Daoy (cell line): ENCODE data around the genes MPZL3, UPK2, CBL and RNF26.

- RAMPAGE, long total RNA, result no peak
Observed at GRCh38 chr11:118100796-118101181, 14.0 kb upstream of the SMIM35 start.

- RAMPAGE, long total RNA, result no peak
Observed at GRCh38 chr11:118126433-118126755, 26.2 kb downstream of the SCN4B start.

- RAMPAGE, long total RNA, result no peak
Observed at GRCh38 chr11:118213672-118214332, 11.0 kb downstream of the JAML start.

GRCh38 chr11:118251675-118252609, at the start of gene MPZL3:
Gene MPZL3 (minus strand): TSS chr11:118252365.
- RAMPAGE, long total RNA, result start-site peak on the minus strand at chr11:118252300-118252371, 71 and 34 reads in 2 replicates

DNA sequence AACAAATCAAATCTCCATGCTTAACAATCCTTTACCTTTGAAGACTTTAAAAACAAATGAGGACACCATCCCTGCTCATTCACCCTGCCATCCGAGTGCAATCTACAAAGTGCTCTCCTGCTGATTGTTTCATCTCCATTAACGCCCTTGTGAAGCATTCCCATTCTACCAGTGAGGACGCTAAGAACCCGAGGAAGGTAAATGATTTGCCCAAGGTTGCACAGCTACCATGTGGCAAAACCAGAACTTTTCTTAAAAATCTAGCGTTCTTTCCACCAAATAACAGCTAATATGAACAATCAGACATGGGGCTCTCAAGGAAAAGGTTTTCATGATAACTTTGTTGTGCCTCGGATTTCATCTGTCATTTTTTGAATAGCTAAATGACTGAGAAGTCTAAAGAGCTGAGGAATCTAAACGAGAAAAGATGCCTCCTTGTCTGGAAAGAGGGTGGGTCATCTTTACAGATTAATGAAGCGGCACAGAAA, 745 bp upstream of the MPZL2 start:
- RAMPAGE, long total RNA, result no peak

GRCh38 chr11:118523601-118524866, 3.2 kb upstream of the TTC36 start:
- RAMPAGE, long total RNA, result no peak

- RAMPAGE, long total RNA, result no peak
Observed at GRCh38 chr11:118571549-118572140, 564 bp upstream of the ARCN1 start.

- RAMPAGE, long total RNA, result no peak
Observed at GRCh38 chr11:118622839-118623434, 15.5 kb downstream of the PHLDB1 start.

GRCh38 chr11:118791567-118792085, 662 bp upstream of the DDX6 start:
- RAMPAGE, long total RNA, result no peak

- RAMPAGE, long total RNA, result no peak
Observed at GRCh38 chr11:118820342-118820864, 29.4 kb upstream of the DDX6 start.

DNA sequence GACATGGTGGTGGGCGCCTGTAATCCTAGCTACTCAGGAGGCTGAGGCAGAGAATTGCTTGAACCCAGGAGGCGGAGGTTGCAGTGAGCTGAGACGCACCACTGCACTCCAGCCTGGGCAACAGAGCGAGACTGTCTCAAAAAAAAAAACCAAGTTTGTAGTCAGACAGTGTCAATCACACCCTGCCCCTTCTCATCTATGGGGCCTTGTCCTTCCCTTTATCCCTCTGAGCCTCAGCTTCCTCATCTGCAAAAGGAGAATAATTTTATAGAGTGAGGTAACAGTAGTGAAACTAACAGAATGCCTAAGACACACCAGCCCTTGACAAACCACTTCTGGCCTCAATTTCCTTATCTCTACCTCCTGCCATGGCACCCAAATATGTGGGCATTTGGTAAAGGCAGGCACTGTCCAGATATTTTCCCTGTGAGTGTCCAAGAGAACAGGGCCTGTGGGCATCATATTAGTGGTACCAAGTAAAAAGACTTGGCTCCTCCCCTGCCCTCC, 10.7 kb downstream of the BCL9L start:
- RAMPAGE, long total RNA, result no peak

GRCh38 chr11:118918092-118918850, 7.5 kb downstream of the BCL9L start:
- RAMPAGE, long total RNA, result no peak

GRCh38 chr11:118923016-118923300, 2.8 kb downstream of the BCL9L start:
- RAMPAGE, long total RNA, result no peak

GRCh38 chr11:118956066-118956554, at the start of gene UPK2:
Gene UPK2 (plus strand): TSS chr11:118956298.
- RAMPAGE, long total RNA, result no peak

DNA sequence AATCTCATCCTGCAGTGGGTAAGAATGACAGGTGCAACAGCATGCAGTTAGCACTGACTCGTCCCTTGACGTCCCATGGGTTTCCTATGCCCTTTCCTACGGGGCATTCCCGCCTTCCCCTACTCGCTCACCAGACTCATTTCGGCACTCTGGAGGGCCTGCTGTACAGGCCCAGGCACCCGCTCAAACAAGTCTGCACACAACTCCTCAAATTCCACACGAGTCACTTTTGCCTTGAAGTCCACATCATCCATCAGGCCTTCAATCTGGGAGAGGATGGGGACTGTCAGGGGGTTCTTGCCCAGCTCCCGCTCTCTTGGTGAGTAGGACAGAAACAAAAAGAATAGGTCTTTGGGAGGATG, 4.9 kb downstream of the HYOU1 start:
- RAMPAGE, long total RNA, result no peak

- RAMPAGE, long total RNA, result no peak
Observed at GRCh38 chr11:119115905-119116294, 5.5 kb upstream of the HINFP start.

DNA sequence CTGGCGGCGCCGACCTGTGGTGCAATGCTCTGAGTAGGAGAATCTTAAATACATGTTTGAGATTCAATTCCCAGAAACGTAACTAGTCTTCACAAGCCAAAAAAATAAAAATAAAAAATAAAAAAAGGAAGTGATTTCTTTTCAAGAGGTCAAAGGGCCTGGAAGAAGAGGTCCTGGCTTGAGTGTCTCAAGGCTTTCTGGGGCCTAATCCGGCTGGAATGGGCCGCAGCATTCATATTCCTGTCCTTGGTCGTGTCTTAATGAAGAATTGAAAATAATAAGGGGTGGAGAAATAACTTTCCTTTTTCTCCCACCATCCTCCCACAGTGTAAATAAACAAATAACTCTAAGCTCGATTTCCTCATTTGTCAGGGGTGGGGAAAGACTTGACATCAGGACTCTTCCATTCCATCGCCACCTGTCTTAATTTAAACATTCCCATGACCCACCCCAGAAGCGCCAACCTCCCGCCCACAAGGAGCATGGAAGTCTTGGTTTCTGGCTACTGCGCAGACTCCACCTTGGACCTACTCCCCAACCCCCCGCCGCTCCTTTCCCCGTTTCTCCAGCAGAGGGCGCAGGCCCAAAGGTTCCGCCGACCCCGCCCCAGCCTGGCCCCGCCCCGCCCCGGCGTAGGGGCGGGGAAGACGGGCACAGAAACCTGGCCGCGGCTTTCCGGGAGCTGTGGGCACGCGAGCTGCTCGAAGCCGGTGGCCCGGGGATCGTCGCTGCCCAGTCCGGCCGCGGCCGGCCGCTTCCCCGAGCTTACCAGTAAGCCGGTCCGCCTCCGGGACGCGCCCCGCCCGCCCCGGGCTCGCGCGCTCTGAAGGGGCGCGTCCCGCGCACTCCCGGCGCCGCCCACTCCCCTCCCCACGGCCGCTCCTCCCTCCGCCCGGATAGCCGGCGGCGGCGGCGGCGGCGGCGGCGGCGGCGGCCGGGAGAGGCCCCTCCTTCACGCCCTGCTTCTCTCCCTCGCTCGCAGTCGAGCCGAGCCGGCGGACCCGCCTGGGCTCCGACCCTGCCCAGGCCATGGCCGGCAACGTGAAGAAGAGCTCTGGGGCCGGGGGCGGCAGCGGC, at the start of gene CBL:
TSS of gene CBL (plus strand) at position 951 of the 1,077 bp plus-strand sequence.
- RAMPAGE, long total RNA, result no peak

GRCh38 chr11:119206466-119207673, 731 bp downstream of the CBL start:
- RAMPAGE, long total RNA, result no peak

- RAMPAGE, long total RNA, result no peak
Observed at GRCh38 chr11:119334009-119334830, at the start of gene RNF26. Gene RNF26 (plus strand): TSS chr11:119334527.

- RAMPAGE, long total RNA, result no peak
Observed at GRCh38 chr11:119368220-119369205, 13.0 kb downstream of the USP2 start.